SUDHL5 (cell line): ENCODE measurements around the genes MRPL47 and HTR3E.

DNA sequence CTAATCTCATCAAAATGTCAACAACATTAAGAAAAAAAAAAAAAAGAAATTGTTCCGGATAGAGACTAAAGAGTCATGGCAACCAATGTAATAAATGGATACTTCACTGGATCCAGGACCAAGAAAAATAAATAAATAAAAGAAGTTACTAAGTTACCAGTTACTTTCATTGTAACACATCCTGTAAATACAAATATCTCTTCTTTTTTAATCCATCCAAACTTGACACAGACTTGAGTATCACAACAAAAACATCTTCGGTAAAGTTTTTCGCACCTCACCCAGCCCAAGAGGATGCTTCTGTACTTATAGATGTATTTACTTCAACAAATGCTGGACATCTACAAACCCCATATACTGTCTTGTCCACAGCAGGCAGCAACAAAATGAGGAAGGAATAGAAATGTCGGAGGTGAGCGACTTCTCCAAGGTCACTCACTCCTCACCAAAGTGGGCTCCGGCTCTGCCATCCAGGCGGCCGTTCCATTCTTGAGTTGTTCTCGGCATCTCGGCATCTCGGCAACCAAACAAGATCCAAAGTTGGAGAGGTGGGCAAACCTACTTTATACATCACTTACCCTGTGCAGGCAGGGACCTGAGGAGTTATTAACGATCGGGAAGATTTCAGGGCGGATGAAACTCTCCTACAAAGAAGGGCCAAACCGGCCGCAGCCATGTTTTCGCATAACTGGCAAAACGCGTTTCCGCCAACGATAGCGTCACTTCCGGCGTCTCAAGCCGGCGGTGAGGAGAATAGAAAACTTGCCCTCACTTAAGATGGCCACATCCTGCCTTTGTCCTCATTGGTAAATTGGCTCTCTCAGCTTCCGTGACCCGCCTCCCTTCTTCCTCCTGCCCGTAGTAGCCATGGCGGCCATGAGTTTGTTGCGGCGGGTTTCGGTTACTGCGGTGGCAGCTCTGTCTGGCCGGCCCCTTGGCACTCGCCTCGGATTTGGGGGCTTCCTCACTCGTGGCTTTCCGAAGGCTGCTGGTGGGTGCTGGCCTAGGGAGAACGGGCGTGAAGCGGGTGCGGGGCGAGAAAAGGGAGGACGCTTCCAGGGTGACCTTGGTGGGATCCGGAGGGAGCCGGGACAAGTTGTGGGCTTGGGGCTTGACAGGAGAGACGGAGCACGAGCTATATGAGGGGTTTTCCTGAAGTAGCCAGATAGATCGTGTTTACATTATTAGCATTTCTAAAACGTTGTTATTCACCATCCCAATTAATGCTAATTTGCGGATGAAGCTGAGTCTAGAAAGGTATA is at the start of gene MRPL47:
Gene MRPL47, minus strand, starts transcription at position 690 of the 1,262 bp plus-strand sequence.
- PRO-cap, result bidirectional peak, plus-strand start at position 438 of the sequence, minus-strand start at position 388 of the sequence; bidirectional peak, plus-strand start at position 877 of the sequence, minus-strand start at position 626 of the sequence

- PRO-cap, result unidirectional peak, plus-strand start at chr3:180032328
Observed at GRCh38 chr3:180032039-180032607, 4.6 kb downstream of the PEX5L start.

DNA sequence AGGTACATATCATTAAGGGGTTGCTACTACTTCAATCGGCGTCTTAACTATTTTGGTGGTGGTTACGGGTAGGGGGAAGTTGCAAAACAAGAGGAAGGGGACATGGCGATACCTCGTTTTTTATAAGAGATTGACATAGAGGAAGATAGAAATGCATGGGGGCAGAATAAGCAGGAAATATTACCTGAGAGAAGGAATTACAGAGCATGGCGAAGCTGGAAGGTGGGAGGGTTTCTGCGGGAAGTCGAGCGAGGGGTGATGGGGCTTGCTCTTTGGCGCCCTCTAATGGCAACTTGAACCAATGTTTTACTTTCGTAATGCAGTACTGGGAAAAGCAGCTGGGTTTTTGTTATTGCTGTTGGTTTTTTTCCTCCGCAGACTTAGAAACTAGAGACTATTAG is 11.4 kb upstream of the SOX2 start:
- PRO-cap, result no peak

GRCh38 chr3:181952006-181952643 is 240.4 kb downstream of the SOX2 start:
- PRO-cap, result no peak

DNA sequence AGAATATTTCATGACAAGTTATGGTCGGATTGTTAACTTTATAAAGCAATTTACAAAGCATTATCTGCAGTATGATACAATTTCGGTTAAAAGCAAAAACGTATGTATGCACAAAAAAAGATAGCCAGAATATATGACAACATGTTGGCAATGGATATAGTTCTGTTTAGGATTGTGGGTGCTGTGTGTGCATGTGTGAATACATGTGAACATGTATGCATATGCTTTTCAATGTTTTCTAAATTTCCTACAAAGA is 294.7 kb upstream of the ATP11B start:
- PRO-cap, result no peak

- PRO-cap, result no peak
Observed at GRCh38 chr3:182682123-182682496, 111.2 kb upstream of the ATP11B start.

GRCh38 chr3:182814277-182814897 is 21.1 kb downstream of the ATP11B start:
- PRO-cap, result no peak

DNA sequence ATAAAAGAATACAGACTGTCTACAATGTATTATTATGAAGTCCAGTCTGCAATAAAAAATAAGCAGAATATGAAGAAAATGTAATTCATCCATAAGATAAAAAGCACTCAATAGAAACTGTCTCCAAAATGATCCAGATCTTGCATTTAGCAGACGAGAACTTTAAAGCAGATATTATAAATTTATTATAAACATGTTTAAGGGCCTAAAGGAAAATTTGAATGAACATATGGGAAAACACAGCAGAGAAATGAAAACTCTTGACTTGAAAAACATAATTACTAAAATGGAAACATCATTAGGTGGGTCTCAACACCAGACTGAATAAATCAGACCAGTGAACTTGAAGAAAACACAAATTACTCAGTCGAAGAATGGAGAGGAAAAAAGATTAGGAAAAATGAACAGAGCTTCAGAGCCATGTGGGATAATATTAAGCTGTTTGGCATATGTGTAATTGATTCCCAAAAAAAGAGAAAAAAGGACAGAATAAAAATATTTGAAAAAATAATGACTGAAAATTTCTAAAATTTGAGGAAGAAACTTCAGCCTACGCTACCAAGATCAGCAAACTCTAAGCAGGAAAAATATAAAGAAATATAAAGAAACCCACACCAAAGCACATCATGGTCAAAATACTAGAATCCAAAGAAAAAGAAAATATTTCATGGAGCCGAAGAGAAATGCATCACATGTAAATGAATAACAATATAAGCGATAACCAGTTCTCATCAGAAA is 56.2 kb downstream of the ATP11B start:
- PRO-cap, result no peak

DNA sequence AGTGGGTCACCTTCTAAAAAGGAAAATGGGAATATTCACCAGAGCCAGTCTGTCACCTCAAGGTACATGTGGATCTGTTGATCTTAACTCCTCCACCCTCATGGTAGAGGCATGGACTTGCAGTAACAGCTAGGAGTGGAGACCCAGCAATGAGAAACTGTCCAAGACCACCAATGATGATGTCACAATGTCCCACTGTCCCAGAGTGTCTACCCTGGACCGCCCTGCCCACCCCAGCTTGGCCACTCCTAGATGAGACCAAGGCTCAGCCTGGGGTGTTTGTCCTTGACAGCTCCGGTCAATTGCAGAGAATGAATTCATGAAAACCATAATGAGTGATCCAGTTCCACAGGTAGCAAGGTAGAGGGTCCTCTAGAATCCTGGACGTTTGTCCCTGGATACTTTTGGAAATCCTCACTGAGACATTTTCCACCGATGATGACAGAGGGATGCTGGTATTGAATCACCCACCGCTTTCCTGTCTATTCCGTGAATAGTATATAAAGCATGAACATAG is 5.5 kb upstream of the DCUN1D1 start:
- PRO-cap, result no peak

- PRO-cap, result no peak
Observed at GRCh38 chr3:183094622-183095105, 4.6 kb downstream of the MCCC1 start.

GRCh38 chr3:183211471-183211848 is 41.6 kb upstream of the B3GNT5 start:
- PRO-cap, result no peak

DNA sequence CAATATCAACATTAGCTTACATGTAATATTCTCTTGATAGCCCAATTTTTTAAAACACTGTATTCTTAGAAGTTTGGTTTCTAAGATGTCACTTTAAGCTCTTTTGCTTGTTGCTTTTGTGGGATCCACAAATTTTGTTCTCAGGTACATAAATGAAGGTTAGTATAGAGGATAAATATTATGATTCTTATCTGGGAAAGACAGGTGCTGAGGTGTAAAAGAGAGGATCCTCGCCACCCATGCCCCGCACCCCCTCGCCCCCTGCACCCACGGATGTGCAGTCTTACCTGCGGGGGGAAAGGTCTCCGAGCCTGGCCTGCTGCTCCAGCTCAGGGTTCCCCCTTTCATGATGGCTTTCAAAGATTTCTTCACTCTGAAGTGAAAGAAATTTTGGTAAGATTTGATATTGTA is 23.5 kb downstream of the B3GNT5 start:
- PRO-cap, result no peak

- PRO-cap, result no peak
Observed at GRCh38 chr3:183287263-183288306, 34.5 kb downstream of the B3GNT5 start.

GRCh38 chr3:183541639-183542153 is 13.8 kb downstream of the KLHL6 start:
- PRO-cap, result no peak

DNA sequence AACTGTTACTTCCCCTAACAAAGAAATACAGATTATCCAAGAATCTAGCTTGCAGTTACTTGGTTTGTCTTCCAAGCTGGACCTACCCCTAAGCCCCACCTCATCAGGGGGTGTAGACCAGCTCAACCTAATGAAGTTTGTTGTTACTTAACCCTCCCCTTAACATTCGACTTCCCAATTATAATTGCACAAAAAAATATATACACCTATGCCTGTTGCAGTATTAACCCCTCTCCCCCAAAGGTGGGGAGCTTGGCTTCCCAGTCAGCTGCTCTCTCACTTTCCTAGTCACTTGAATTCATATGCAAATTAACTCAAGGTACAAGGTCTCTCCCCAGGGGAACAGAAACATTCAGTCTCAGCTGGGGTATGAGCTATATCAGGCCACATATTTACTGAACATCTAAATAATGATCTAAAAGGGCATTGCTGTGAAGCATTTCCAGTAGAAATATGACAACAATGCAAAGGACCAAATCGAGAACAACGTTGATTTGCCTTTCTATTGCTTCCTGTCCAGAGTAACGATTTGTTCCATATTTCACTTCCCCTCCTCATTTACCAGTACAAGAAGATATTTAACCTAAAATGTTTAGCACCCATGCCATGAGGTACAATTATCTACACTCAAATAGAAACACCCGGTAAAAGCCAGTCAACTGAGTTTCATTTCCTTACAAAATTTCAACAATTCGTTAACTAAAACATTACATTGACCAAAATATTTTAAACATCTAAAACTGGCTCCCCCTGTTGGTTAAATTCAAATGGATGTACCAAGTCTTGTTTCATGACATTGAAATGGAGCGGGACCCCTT is 36.4 kb upstream of the KLHL6 start:
- PRO-cap, result bidirectional peak, plus-strand start at position 351 of the sequence, minus-strand start at position 294 of the sequence

DNA sequence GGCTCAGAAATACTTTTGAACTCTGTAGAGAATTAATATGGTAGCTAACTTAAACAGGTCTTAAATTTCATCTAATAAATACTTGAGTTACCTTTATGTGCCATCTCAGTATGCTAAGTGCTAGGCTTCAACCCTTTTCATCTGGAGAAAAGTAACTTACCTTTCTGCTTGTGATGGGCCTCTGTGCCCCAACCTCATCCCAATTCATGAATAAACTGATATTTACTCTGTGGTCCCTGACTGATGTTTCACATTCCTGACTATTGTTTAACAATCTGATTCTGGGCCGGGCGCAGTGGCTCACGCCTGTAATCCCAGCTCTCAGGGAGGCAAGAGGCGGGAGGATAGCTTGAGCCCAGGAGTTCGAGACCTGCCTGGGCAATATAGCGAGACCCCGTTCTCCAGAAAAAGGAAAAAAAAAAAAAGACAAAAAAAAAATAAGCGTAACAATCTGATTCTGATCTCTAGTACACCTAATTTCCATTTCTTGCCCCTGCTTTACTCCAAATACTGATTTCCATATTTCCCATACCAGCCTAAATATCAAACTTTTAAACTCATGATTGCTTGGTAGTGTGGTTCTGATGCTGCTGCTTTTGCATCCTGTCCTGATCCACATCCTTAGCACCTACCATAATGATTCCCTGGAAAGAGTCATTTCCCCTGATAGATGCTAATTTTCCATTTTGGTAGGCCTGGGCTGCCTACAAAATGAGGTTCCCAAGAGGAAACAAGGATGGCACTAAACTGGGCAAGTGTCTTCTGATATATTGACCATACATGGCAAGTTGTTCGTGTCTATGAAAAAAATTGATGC is 21.3 kb downstream of the KLHL24 start:
- PRO-cap, result no peak

DNA sequence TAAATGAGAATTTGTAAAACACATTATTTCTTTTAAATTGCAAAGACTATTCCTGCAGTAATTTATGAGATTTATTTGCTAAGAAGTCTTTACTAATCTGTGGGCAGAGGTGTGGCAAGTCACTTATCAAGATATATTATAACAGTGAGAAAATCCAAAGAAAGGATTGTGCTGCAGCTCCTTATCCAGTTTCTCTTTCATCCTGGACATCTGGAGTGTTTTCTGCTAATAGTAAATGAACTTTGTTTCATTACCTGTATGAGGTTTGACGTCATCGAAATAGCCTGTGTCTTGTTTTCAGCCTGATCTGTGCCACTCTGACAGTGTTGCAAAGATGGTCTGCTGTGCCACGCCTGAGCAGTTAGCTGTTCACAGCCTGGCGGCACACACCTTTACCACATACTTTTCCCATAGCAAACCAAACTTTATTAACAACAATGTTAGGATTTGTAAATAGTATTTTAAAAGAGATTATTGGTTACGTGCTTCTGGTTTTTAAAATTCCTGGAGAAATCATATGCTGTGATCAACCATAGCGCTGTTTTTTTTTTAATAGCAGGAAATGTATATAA is 34.0 kb downstream of the YEATS2 start:
- PRO-cap, result no peak

DNA sequence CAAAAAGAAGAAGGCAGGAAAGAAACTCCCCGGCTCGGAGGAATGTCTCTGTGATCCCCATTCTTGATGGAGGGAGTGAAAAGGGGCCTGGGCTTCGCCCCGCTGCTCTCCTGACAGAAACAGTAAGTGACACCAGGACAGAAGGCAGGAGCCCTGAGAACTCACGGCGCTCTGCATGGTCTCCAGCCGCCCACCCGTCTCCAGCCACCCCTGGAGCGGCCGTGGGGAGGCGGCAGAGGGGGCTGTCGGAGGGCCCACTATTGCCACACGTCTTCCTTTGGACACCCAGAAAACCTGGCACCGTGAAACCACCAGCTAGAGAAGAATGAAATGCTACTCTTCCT is 35.8 kb upstream of the PARL start:
- PRO-cap, result no peak

GRCh38 chr3:184096721-184097182 is at the start of gene HTR3E:
Gene HTR3E, plus strand, starts transcription at chr3:184097064.
- PRO-cap, result no peak

- PRO-cap, result no peak
Observed at GRCh38 chr3:184234531-184235293, 5.3 kb downstream of the VWA5B2 start.